ENCODE measurements around a stretch of chr6.

DNA sequence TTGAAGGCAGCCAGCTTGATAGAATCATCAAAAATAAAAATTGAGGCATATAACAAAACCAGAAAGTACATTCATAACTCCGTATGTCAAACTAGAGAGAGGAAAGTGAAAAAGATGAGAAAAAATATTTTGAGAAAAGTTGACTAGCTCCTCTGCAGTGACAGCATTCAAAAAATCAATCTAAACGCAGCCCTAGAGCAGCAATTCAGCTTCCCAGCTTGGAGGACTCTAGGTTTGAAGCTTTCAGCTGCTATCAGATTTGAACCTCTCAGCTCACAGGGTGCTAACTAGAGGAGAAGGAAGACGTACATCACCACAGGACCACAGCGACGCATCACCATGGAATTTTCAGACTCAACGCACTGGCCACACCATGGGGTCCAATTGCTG, 44.9 kb upstream of the FUCA2 start:
- RRBS, result no CpG with 5 or more reads among the region's 6 CpGs

DNA sequence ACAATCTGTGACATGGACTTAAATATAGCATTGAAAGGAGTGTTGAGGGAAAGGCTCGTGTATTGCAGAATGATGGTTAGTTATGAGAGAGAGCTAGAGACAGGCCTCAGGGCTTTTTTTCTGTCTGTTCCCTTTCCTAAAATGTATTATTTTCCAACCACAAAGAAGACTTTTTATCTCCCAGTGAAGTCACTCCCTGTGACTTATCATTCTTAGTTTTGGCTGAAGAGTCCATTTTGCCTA, 37.4 kb upstream of the LTV1 start:
- RRBS, result no CpG with 5 or more reads among the region's 1 CpG

DNA sequence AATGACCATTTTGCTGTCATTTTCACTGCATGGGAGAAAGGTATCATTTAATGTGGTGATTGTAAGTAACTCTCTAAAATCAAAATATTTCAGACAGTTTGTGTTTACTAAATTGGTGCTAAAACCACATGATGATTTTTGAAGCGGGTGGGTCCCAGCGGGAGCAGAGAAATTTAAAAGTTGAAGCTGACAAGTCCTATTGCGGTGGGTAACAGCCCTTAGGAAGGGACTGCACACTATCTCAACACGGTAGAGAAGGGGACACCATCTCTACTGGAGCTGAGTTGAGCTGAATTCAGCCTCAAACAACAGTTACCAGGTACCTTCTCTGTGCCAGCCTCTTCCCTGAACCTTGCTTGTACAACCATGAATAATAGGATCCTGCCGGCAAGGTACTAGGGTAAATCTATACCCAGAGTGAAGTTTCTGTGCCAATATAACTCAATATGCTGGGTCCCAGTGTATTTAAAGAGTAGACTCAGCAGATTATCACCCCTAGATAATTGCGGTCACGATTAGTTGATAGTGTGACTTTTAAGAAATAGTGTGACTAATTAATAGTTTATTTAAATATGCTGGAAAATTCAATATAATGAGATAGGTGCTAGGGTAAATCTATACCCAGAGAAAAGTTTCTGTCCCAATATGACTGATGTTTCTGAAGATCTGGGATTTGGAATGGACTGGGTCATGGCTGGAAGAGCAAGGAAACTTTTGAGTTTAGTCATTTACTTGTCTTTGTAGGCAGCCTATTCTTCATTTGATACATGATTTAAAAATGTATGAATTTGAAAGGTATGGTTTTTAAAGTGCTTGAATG, 1.6 kb downstream of the STX11 start:
- RRBS, result no CpG with 5 or more reads among the region's 7 CpGs

- RRBS, result no CpG with 5 or more reads among the region's 2 CpGs
Observed at GRCh38 chr6:144325340-144325804, 40.2 kb downstream of the UTRN start.

- RRBS, result no CpG with 5 or more reads among the region's 13 CpGs
Observed at GRCh38 chr6:144330524-144331273, 45.6 kb downstream of the UTRN start.

DNA sequence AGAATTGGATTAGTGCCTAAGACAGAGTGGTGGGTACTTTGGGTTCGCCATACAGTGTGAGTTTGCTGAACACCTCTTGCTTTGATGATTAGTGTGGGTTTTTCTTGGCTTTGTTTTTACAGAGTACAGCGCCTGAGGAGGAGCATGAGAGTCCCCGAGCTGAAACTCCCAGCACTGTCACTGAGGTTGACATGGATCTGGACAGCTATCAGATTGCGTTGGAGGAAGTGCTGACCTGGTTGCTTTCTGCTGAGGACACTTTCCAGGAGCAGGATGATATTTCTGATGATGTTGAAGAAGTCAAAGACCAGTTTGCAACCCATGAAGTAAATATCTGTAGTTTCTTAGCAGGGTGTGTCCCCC, 150.7 kb downstream of the UTRN start:
- RRBS, result no CpG with 5 or more reads among the region's 4 CpGs

DNA sequence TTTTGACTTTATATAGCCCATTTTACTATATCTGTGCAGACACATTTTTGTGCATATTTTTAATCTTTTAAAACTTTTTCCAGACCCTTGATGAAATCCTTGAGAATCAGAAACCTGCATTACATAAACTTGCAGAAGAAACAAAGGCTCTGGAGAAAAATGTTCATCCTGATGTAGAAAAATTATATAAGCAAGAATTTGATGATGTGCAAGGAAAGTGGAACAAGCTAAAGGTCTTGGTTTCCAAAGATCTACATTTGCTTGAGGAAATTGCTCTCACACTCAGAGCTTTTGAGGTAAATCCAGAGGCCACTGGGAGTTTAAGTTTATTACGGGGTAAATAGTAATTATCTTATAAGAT, 177.4 kb downstream of the UTRN start:
- RRBS, result no CpG with 5 or more reads among the region's 1 CpG

DNA sequence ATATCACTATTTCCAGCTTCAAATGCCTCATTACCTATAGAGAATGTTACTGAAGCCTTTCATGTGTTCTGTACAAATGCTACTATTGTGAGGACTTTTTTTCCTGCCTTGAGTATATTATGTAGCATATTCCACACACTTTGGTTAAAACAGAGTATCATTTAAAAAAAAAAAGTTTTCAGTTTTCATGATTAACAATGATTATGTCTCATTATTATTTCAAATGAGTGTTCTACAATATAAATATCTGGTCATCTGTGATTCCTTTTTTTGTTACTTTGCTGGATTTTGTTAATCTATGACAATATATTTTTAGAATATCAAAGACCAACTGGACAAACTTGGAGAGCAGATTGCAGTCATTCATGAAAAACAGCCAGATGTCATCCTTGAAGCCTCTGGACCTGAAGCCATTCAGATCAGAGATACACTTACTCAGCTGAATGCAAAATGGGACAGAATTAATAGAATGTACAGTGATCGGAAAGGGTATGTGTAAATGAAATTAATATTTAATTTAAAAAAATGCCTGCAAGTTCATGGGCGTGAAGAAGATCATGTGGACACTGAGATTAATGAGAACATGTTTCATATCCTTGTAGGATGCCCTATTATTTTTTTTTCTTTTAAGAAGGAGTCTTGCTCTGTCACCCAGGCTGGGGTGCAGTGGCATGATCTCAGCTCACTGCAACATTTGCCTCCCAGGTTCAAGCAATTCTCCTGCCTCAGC, 237.7 kb downstream of the UTRN start:
- RRBS, result no CpG with 5 or more reads among the region's 2 CpGs

DNA sequence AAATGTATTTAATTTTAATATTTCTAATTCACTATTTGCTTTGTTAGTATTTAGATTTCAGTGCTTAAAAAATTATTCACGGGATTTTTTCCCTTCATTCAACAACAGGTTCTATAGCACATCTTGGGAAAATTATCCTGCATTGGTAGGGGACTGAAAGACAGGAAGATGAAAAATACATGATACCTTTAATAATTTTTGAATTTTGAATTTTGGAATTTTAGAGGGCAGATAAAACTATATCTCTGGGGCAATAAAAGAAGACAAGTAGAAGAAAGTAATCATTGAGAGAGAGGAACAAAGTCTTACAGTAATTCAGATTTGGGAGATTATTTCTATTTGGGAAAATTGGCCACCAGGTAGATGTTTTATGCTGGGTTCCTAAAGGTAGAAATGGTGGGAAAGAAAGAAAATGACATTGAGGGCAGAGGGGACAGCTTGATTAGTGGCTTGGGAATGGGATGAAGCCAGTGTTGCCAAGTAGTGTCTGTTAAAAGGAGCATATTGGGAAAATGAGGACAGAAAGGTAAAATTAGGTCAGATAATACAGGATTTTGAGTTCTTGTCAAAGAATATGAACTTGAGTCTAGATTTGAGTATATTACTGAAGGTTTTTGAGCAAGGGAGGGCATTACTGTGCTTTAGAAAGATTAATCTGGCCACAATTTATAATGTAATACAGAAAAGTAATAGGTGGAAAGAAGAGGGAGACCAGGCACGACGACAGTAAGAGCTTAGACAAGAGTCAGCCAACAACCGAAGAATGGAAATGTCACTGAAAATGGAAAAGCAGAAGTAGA, 338.7 kb downstream of the UTRN start:
- RRBS, result no CpG with 5 or more reads among the region's 4 CpGs

- RRBS, result no CpG with 5 or more reads among the region's 7 CpGs
Observed at GRCh38 chr6:144813447-144814285, 528.5 kb downstream of the UTRN start.

DNA sequence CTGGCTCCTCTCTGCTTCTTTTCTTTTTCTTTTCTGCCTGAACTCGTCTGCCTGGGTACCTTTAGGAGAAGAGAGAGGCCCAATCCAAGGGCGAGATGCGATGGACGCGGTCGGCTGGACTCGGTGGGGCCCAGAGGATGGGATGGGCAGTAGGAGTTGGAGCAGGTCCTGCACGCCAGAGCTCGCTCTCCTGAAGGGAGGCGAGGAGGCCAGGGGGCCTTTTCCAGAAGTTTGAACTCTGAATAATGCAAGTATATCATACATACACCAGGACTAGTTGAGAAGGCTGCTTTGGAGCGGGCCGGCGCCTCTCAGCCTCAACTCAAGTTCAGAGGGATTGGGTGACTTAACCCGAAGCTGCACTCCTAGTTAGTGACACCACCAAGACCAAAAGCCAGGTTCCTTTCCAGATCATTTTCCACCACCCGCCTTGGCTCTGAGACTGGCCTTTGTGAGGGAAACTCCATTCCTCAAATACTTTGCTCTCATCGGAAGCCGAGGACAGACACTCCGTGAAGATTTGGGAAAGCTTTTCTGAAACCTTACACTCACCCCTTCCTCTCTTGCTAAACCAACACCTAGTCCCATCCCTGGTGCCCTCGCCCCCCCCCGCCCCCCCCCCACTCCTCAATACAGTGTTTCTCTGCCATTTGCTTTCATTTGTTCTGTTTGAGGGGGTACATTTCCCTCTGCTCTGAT, 684 bp downstream of the RAB32 start:
- RRBS, result no CpG with 5 or more reads among the region's 20 CpGs

GRCh38 chr6:146857969-146858539, 259.3 kb downstream of the ADGB start:
- RRBS, result no CpG with 5 or more reads among the region's 6 CpGs

- RRBS, result no CpG with 5 or more reads among the region's 4 CpGs
Observed at GRCh38 chr6:146876350-146877043, 277.7 kb downstream of the ADGB start.

DNA sequence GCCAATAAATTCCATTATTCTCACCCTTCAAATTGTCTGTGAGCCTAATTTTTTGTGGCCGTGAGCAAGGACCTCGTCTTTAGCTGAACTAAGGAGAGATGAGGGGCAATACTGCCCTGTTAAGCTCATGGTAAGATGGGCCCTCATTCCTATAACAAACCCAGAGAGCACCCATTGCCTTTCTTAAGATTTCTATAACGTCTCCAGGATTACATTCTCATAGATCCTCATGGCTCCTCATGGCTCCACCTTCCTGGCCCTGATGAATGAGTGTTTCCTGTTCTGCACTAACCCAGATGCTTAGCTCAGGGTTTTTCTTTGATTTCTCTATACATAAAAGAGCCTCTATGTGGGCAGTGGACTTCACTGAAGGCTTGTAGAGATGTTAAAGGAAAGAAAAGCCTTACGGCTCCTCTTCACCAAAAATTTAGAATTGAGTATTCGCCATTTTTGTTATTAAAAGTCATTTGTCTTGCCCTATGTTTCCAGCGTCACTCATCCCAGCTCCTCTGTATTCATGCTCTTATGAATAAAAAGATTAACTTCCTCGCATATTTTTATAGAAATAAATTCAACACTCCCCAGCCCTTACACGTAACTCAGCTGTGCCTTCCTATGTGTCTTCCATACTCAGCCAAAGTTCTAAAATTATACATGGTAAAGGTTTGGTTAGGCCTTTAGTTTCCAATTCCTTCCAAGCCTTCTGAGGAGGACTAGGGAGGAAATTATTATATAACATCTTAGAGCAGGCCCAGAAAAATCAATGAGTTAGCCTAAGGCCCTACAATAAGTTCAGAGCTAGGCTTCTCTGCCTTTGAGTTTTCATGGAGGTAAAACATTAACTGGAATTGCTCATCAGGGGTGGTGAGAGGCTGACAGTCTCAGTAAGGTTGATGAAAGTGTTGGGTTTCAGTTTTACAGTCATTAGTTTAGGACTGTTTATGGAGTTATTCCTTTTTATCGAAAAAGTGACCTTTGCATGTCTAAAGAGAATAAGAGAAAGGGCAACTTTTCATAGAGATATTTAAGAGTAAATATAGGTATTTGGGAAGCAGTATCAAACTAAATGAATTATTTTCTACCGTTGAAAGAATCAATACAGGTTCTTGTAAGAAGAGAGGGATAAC, 285.7 kb downstream of the ADGB start:
- RRBS, result no CpG with 5 or more reads among the region's 10 CpGs

- RRBS, result no CpG with 5 or more reads among the region's 2 CpGs
Observed at GRCh38 chr6:146892505-146893165, 293.9 kb downstream of the ADGB start.

DNA sequence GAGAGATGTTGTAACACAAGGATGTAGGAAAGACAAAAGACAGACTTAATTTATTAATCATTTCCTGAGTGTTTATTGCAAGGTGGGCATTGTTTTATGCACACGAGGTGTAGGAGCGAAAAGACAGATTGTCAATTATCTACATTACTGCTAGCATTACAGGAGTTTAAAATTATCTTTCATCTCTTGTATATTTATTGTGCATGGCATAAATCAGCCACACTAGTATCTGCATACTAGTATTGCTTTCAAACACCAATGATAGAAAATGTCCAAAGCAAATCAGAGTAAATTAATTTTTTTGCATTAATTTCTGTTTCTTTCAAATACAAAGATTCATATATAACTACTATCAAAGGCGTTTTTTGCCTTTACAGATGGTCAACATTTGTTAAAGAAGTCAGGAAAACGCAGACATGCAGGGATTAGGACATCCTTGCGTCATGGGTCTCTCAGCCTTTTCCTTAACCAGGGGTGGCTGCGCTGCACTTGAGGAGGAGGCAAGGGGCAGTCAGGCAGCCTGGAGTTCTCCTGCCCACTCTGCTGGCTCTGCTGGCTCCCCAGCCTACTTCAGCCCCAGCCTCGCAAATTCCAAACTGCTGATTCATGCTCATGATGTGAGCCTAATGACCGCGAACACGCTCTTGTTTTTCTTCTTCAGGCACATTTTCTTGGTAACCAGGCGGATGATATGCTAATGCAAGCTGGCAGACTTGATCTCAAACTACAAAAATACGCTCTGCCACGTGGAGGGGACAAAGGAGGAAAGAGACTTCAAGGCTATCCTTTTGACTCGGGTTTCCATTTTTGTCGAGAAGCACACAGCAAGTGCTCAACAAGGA, 290.5 kb upstream of the STXBP5 start:
- RRBS, result no CpG with 5 or more reads among the region's 15 CpGs

GRCh38 chr6:147175315-147175514, 29.0 kb upstream of the STXBP5 start:
- RRBS, result no CpG with 5 or more reads among the region's 4 CpGs

GRCh38 chr6:147207507-147207949, 3.3 kb downstream of the STXBP5 start:
- RRBS, result no CpG with 5 or more reads among the region's 4 CpGs

- RRBS, result no CpG with 5 or more reads among the region's 5 CpGs
Observed at GRCh38 chr6:147260172-147261282, 56.3 kb downstream of the STXBP5 start.

GRCh38 chr6:147287782-147288882, 83.9 kb downstream of the STXBP5 start:
- RRBS, result no CpG with 5 or more reads among the region's 6 CpGs